HT1080 (cell line): ENCODE measurements around the gene RAPH1.

DNA sequence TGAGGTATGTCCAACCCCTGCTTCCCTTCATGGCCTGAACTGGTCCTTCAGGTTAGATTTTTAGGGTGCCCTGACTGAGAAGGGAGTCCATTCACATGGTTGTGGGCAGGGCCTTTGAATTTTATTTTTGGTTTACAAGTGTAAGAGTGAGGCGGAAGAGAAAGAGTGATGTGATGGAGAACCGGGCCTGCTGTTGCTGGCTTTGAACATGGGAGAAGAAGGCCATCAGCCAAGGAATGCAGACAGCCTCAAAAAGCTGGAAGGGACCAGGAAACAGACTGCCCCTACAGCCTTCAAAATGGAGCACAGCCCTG is 105.0 kb downstream of the CDK15 start:
RAMPAGE:
- cytosol, long total RNA: no peak
- long total RNA: no peak
- nucleus, long total RNA: no peak

DNA sequence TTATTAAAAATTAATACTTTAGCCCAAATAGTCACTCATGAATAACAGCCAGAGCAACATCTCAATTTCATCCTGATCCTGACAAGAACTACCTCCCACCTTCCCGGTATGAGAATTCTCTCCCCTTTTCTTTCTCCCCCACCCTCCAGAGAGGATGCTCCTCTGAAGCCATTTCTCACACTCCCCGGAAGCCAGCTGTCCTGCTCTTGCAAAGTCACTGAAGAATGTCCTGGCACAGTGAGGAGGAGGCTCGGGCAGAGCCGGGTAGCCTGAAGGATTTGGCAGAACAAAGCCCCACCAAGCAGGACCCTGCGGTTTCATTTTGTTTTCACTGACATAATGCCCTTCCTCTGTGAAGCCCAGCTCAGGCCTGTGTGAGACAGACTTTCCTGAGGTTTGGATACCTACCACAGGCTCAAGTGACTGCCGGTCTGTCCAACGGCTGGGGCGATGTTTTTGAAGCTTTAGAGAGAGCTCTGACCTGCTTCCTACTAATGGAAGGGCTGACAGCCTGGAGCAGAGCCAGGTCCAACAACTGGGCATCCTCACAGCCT is 100.0 kb upstream of the FZD7 start:
RAMPAGE:
- cytosol, long total RNA: no peak
- long total RNA: no peak
- nucleus, long total RNA: no peak

GRCh38 chr2:202035477-202036506 is 2.1 kb downstream of the FZD7 start:
RAMPAGE:
- cytosol, long total RNA: no peak
- long total RNA: no peak
- nucleus, long total RNA: no peak

GRCh38 chr2:202300003-202300481 is 34.5 kb downstream of the NOP58 start:
RAMPAGE:
- cytosol, long total RNA: no peak
- long total RNA: no peak
- nucleus, long total RNA: no peak

DNA sequence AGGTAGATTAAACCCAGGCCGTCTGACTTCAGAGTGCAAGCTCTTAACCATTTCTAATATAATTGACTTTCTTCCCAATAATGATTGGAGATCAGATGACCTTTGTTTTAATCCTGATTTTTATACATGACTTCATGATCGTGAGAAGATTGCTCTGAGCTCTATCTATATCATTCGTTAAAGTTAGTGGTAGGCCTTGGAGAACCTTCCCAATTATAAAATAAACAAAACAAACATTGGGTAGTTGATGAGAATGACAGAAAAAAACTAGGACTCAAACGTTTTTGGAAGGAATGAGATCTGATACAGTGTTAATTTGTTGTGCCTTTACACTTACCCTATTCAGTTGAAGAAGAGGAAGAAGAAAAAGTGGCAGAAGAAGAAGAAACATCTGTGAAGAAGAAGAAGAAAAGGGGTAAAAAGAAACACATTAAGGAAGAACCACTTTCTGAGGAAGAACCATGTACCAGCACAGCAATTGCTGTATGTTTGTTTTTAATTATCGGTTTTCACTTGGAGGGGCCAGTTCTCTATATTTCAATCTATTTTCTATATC is 37.1 kb downstream of the NOP58 start:
RAMPAGE:
- cytosol, long total RNA: no peak
- long total RNA: no peak
- nucleus, long total RNA: no peak

RAMPAGE:
- cytosol, long total RNA: no peak
- long total RNA: no peak
- nucleus, long total RNA: no peak
These were observed 892 bp upstream of the BMPR2 start for GRCh38 chr2:202374932-202375937.

RAMPAGE:
- cytosol, long total RNA: no peak
- long total RNA: no peak
- nucleus, long total RNA: no peak
These were observed 756 bp downstream of the BMPR2 start for GRCh38 chr2:202376998-202377167.

GRCh38 chr2:202600097-202600546 is 34.6 kb upstream of the FAM117B start:
RAMPAGE:
- cytosol, long total RNA: no peak
- long total RNA: no peak
- nucleus, long total RNA: no peak

GRCh38 chr2:203040835-203041265 is 26.2 kb downstream of the NBEAL1 start:
RAMPAGE:
- cytosol, long total RNA: no peak
- long total RNA: no peak
- nucleus, long total RNA: no peak

DNA sequence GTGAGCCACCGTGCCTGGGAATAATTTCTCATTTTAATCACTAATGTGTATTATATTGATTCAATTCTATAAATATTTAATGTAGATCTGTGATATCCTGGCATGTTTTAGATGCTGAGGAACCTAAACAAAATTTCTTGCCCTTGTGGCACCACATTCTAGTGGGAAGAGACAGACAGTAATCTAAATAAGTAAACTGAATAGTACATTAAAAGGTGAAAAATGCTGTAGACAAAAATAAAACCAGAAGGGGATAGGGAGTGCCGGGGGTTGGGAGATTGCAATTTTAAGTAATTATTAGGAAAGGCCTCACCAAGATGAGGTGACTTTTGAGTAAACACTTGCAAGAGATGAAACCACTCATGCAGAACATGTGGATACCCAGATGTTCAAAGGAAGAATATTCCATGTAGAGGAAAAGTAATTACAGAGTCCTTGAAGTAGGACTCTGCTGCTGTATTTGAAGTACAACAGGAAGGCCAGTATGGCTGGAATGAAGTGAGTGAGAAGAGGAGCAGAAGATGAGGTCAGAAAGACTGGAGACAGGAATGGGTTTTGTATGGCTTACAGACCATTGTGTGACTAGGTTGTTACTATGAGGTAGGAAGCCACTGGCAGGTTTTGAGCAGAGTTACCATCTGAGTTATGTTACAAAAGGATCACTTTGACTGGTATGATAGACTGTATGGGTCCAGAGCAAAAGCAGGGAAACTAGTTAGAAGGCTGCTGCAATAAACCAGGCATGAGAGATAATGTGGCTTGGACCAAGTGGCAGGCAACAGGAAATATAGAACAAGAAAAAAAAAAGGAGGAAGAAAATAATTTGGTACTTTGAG is 37.1 kb downstream of the CYP20A1 start:
RAMPAGE:
- cytosol, long total RNA: no peak
- long total RNA: no peak
- nucleus, long total RNA: no peak

DNA sequence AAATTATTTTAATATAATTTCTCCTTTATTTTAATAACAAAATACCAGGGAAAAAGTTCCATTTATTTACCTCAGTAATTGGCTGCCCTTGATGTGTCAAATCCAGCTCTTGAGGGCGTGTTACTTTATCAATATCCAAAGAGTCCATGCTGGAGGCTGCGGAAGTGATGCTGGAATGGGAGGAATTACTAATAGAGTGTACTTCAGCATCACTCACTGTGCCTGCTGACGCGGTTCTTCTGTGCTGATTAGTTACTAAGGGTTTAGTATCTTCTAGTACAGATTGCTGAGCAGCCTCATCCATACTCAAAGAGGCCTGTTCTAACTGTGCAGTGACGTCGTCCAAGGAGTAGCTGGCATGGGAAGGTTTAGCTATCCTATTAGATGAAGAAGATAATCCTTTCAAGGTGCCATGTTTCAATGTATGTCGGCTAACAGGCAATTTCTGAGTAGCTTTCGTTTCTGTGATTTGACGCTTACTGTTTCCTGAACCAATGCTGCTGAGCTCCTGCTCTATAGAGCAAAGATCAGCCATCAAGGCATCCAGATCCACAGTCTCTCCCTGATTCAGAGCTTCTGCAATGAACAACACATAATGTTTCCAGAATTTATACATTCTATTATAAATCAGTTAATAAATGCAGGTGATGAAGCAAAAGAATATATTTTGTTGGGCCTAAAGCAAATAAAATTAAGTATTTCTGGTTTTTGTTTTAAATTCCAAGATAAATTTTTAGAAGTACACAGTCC is 45.4 kb downstream of the RAPH1 start:
RAMPAGE:
- cytosol, long total RNA: no peak
- long total RNA: no peak
- nucleus, long total RNA: no peak

DNA sequence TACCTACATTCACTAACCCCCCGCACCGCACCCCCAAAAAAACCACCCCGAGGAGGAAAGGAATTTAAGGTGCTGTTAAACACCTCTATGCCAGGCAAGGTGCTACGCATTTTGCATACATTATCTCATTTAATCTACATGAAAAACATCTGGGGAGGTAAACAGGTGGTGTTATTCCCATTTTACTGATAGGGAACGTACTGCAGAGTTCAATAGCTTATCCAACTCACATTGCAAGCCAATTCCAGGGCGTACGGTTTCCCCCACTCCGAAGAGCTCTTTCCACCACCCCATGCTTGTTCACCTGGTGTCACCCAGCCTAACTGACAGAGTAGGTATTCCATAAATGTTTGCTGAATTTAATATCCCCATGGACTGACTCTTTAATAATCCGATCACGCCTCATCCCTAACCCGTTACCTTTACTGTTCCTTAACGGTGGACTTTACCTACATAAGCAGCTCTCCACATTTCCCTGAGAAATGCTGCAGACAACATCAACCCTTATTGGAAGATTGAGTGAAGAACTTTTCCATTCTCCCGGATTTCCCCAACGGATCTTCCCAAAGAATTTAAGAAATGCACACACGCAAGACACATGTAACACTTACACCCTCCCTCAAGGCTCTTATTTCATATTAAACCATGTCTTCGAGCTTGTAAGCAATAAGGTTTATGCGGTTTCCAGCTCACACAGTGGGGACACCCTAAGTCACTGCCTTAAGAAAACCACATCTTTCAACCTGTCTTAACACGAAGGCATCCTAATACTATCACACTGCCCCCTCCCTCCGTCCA is 1.2 kb downstream of the RAPH1 start:
RAMPAGE:
- cytosol, long total RNA: no peak
- long total RNA: no peak
- nucleus, long total RNA: no peak

DNA sequence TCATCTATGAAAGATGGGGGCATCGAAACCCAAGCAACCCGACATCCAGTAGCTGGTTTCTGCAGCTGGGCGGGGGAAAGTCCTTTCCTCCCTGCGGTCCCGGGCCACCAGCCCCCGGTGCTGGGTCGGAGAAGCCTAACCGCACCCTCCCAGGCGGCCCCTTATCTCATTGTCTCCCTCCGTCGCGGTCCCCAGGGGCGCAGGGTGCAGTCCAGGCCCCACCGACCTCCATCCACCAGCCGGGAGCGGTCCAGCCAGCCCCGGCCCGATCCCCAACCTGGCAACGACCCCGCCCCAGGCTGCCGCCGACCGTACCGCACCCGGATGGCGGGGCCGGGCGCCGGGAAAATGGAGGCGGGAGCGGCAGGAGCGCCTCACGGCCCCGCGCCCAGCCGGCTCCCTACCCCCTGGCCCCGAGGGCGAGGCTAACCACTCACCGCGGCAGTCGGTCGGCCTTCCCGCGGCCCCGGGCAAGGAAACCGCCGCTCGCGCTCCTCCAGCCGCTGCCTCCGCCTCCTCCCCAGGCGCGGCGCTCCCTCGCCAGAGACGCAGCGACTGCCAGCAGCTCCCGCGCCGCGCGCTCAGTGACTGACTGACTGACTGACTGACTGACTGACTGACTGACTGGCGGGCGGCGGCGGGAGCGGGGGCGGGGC is at the start of gene RAPH1:
Gene RAPH1, minus strand, starts transcription at position 628 of the 656 bp plus-strand sequence.
RAMPAGE:
- cytosol, long total RNA: no peak
- long total RNA: no peak
- nucleus, long total RNA: no peak

DNA sequence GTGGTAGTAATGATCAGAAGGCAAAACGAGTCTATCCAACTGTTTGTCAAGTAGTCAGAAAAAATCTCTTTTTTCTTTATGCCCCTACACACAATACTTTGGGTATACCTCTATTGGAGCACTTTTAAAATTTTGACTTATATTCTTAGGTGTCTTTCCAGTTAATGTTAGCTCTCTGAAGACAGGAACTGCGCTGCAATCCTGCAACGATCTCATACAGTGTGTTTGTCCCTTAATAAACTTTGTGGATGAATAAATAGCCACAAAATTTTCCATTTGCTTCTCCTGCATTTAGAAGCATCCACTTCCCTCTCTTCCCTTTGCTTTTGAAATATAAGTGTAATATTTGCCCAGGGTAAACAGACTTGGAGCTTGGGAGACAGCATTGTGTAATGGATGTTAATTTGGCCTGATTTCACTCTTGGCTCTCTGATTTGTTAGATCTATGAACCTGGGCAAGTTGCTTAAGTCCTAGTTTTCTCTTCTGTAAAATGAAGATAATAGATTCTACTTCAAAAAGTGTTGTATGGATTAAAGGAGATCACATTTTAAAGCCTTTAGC is 58.2 kb upstream of the CD28 start:
RAMPAGE:
- cytosol, long total RNA: no peak
- long total RNA: no peak
- nucleus, long total RNA: no peak

RAMPAGE:
- cytosol, long total RNA: no peak
- long total RNA: no peak
- nucleus, long total RNA: no peak
These were observed 1.2 kb upstream of the CD28 start for GRCh38 chr2:203705143-203705712.

DNA sequence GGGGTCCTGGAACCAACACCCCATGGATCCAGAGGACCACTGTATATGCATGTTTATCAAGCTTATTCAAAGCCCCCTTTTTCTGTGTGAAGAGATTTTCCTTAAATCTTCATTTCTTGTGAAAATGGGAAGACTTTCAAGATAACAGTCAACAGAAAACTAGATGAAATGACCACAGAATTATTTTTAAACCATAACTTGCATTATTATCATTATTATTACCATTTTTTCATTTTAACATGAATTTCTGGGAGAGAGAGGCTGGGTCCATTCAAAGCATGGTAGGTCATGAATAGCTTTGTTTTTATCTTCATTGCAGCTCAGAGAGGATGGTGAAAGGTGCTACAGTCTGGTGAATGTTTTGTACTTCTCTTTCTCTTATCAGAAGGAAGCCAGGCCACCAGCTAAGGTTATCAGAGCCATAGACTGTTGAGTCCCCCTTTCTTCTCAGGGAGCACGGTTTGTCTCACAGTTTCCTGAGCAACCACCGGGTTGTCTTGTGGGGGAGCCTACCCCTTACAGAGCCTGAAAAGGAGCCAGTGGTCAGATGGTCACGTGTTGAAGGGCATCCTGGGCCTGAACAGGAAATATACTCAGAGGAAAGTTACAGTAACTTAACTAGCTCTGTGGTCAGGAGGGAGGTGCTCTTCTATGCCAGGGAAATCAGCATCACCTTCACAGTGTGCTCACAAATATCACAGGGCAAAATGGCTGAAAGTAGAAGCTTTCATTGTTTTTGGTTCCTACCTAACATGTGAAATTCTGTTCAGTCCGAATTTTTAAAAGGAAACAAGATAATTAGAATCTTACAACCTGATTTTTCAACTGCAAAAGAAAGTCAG is 11.5 kb downstream of the CD28 start:
RAMPAGE:
- cytosol, long total RNA: no peak
- long total RNA: no peak
- nucleus, long total RNA: no peak

DNA sequence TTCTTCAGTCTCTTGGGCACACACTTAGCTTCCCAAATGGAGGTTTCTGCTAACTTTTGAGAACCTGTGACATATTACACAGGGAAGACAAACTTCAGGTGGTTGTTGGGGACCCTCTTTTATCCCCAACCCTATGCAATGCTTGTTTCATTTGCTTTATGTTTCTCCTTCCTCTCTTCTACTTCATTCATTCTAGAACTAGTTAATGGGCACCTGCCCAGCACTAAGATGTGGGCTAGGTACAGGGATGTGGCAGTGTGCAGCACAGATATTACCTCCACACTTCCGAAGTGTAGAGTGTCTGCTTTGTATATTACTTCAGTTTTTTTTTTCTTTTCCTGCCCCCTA is 35.1 kb downstream of the CD28 start:
RAMPAGE:
- cytosol, long total RNA: no peak
- long total RNA: no peak
- nucleus, long total RNA: no peak

GRCh38 chr2:204522708-204523178 is 22.5 kb upstream of the PARD3B start:
RAMPAGE:
- cytosol, long total RNA: no peak
- long total RNA: no peak
- nucleus, long total RNA: no peak

GRCh38 chr2:204545564-204546298 is 456 bp downstream of the PARD3B start:
RAMPAGE:
- cytosol, long total RNA: no peak
- long total RNA: no peak
- nucleus, long total RNA: no peak

DNA sequence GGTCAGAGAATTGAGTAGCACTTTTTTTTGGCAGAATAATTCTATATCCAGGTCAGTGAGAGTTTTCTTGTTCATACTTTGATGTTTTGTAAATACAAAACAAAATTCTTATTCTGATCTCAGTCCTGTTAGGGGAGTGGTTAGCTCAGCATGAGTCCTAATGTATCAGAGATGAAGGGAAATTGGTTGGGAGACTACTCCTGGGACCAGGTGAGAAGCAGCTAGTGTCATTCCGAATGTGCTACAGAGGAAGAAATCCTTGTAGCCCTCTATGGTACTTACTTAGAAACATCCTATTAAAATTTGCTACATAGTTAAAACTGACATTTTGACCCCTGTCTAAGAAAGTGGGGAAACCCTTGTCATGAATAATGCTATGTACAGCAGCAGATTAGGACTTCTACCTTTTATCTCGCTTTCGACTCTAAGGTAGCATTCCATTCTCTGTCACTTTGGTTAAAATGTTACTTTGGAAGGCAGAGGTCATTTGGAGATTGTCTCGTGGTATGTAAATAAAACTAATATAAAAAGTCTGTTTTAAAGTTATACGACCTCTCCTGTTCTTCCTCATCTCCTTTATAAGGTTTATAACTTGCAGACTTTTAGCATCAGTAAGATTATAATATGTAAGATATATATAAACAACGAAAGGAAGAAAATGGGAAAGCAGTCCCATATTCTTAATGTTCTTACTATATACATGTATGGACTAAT is 65.9 kb downstream of the PARD3B start:
RAMPAGE:
- cytosol, long total RNA: no peak
- long total RNA: no peak
- nucleus, long total RNA: no peak